Measurements from ENCODE around the genes HSH2D and MED26.

GRCh38 chr19:16088514-16089367 lies 12.4 kb downstream of the TPM4 start:
- RRBS = 77% methylated on average over 5 of the region's 16 CpGs

DNA sequence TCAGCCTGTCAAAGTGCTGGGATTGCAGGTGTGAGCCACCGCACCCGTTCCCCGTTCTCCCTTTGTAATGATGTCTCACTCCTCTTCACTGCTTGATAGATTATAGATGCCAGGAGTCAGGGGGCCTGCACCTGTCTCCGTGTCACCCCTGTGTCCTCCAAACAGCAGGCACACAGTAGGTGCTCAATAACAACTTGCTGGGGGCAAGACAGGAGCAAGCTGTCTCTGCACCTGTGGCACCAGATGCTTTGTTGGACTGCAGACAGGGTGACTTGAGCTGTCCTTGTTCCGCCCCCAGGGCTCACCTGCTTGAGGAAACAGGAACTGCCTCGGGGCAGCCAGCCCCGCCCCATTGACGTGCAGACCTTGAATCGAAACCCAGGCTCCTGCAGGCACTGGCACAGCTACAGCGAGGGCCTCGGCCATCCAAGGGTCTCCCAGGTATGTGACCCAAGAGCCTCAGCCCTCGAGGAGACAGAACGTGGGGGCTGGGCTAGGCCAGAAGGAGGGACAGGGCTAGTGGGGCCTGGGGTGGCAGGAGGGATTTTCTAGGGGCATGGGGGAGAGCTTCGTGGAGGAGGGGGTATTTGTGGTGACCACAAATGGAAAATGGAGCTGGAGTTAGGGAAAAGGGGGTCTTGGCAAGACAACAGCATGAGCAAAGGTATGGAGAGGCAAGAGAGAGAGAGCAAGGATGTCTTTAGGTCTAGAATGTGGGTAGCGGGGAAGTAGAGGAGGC lies at the start of gene HSH2D:
HSH2D (plus strand) TSS at position 352 of the 739 bp plus-strand sequence.
- RRBS = no CpG with 5 or more reads among the region's 15 CpGs

DNA sequence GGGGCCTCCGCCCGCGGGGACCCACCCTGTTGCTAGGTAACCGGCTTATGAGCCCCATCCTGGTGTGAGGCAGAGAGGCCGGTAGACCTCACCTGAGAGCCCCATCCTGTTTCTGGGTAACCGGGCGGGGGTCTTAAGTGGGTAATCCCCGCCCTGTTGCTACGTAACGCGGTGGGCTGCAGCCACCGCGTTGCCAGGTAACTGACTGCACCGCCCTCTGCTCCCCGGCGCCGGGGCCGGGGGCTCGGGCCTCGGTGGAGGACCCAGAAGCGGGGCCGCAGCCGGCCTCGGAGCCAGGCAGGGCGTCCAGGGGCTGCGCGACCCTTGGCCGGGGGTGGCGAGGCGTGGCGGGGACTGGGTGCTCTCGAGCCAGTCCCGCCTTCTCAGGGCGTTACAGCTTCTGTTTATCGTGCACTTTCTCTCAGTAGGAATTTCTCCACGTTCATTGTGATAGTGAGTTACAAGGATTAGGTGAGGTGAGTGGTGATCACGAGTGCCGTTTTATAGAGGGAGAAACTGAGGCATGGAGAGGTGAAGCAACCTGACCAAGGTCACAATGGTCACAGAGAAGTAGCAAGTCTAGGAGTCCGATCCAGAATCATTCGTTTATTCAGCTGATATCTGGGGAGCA lies 516 bp downstream of the AP1M1 start:
- RRBS = 3% methylated on average over 20 of the region's 40 CpGs

- RRBS = no CpG with 5 or more reads among the region's 17 CpGs
These were observed 49.7 kb downstream of the AP1M1 start for GRCh38 chr19:16247184-16248062.

DNA sequence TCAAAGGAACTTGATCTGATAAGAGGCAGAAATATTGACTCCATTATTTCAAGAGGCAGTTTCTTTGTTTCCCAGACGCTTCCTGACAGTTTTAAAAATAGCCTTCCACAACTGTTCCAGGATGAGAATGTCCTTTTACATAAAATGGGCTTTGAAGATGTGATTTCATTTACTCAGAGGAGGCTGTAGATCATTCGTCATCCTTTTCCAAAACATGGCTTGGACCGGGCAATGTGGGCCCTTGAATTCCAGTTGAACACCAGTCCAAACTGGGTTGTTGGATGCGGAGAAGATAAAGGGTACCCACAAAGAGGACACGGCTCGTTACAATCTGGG lies 23.2 kb downstream of the KLF2 start:
- RRBS = no CpG with 5 or more reads among the region's 6 CpGs

DNA sequence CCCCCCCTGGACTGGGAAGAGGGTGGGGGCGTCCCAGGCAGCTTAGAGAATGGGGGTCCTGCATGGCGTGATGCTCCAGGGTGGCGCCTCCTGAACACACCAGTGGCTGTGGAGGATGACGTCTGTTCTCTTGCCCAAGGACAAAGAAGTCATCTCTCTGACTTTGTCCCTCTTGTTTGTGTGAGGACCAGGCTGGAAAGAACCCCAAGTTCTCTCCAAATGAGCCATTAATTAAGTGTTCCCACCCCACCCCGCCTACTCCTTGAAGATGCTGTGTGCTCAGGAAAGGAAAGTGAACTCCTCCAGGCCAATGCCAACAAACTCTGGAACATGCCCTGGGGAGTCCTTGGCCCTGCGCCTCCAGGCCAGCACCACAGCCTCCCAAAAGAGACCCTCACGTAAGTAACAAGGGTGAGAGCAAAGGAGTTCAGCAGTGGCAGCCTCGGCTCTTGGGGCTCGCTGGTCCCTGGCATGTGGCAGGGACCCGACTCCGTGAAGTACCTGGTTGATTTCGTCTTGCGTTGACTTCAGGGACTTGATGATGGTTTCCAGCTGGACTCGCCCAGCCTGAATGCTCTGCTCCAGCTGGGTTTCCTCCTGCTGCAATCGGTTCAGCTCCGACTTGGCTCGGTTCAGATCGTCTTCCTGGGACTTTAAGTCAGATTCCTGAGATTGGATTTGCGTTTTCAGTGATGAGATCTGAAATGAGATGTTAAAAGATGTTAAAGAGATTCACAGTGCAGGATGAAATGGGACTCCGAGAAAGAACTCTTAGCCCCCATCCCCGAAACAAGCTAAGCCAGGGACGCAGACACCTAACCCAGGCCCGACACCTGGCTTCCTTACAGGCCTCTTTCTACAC lies 68.3 kb downstream of the EPS15L1 start:
- RRBS = no CpG with 5 or more reads among the region's 23 CpGs

- RRBS = no CpG with 5 or more reads among the region's 5 CpGs
These were observed 24.8 kb downstream of the EPS15L1 start for GRCh38 chr19:16446915-16447432.

DNA sequence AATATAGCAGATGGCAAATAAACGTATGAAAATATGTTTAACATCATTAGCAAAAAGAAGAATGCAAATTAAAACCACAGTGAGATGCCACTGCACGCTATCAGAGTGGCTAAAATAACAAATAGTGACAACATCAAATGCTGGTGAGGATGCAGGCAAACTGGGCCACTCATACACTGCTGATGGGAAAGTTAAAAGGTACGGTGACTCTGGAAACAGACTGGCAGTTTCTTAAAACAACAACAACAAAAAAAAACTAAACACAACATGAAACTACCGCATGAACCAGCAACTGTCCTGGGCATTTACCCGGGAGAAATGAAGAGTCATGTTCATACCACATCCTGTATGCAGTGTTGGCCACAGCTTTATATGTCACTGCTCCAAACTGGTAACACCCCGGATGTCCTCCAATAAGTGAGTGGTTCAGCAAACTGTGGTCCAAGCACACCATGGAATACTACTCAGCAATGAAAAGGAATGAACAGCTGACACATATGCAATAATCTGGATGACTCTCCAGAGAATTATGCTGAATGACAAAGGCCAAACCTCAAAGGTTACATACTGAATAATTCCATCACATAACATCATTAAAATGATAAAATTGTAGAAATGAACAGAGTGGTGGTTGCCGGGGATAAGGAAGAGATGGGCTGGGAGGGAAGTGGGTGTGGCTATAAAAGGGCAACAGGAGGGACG lies 22.3 kb downstream of the EPS15L1 start:
- RRBS = 12% methylated on average over 2 of the region's 8 CpGs

- RRBS = no CpG with 5 or more reads among the region's 17 CpGs
These were observed 21.0 kb downstream of the C19orf44 start for GRCh38 chr19:16516978-16517831.

GRCh38 chr19:16541435-16542358 lies 540 bp downstream of the CHERP start:
- RRBS = 3% methylated on average over 28 of the region's 66 CpGs

- RRBS = no CpG with 5 or more reads among the region's 9 CpGs
These were observed 4.3 kb downstream of the SLC35E1 start for GRCh38 chr19:16568018-16568265.

- RRBS = no CpG with 5 or more reads among the region's 9 CpGs
These were observed 9.9 kb upstream of the SLC35E1 start for GRCh38 chr19:16581988-16582680.

GRCh38 chr19:16627615-16628320 lies at the start of gene MED26:
MED26 (minus strand) TSS chr19:16628204.
- RRBS = 4% methylated on average over 43 of the region's 88 CpGs

GRCh38 chr19:16660206-16660743 lies 331 bp upstream of the SMIM7 start:
- RRBS = no CpG with 5 or more reads among the region's 30 CpGs

DNA sequence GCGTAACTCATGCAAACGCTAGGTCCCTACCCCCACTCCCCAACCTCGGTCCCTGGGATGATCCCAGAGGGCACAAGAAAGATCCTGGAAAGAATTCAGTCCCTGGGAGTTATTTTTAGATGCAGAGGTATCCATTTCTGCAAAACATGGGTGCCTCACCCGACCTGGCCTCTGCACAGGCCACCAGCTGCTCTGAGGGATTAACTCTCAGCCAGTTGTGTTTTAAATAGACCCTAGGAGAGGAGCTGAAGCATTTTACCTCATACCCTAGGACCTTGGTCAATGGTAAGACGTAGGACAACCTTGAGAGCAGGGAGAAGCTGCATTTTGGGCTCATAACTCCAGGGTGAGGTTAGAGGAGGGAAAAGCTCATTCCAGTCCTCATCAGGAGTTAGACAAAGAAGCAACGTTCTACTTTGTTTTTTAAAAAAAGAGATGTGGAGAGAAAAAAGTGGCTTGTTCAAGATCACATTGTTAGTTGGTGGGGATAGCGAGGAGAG lies 10.9 kb downstream of the TMEM38A start:
- RRBS = no CpG with 5 or more reads among the region's 7 CpGs

DNA sequence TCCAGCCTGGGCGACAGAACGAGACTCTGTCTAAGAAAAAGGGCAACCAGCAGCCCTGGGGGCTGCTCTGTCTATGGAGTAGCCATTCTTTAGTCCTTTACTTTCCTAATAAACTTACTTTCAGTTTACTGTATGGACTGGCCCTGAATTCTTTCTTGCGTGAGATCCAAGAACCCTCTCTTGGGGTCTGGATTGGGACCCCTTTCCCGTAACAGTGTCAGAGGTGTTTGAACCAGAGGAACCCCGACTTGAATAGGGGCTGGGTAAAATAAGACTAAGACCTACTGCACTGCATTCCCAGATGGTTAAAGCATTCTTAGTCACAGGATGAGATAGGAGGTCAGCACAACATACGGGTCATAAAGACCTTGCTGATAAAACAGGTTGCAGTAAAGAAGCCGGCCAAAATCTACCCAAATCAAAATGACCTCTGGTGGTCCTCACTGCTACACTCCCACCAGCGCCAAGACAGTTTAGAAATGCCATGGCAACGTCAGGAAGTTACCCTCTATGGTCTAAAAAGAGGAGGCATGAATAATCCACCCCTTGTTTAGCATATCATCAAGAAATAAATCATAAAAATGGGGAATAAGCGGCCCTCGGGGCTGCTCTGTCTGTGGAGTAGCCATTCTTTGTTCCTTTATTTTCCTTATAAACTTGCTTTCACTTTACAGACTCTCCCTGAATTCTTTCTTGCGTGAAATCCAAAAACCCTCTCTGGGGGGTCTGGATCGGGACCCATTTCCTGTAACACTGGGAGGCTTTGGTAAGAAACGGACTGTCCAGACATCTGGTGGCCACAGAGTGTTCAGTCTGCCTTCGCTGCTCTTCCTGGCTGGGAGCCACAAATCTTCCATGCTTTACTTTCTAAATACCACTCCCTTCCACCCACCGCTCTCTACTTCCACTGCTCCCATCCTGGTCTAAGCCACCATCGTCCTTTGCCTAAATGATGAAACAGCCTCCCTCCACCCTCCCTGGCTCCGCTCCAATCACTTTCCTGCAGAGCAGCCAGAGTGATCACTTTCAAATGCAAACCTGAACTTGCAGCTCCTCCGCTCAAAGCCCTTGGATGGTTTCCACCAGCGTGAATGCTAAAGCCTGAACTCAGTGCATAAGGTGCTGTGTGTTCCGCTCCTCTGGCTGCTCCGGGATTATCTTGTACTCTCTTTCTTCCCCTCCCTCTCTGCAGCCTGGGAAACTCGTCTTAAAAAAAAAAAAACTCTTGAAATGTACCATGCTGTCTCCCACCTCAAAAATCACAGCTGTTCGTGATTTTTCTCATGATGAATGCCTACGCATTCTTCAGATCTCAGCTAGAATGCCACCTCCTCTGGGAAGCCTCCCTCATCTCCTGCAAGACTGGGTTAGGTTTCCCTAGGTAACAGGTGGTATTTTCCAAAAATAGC lies 4.2 kb upstream of the SIN3B start:
- RRBS = no CpG with 5 or more reads among the region's 25 CpGs

GRCh38 chr19:16833986-16834441 lies 4.8 kb downstream of the SIN3B start:
- RRBS = no CpG with 5 or more reads among the region's 10 CpGs

GRCh38 chr19:16836331-16836958 lies 7.2 kb downstream of the SIN3B start:
- RRBS = no CpG with 5 or more reads among the region's 14 CpGs

DNA sequence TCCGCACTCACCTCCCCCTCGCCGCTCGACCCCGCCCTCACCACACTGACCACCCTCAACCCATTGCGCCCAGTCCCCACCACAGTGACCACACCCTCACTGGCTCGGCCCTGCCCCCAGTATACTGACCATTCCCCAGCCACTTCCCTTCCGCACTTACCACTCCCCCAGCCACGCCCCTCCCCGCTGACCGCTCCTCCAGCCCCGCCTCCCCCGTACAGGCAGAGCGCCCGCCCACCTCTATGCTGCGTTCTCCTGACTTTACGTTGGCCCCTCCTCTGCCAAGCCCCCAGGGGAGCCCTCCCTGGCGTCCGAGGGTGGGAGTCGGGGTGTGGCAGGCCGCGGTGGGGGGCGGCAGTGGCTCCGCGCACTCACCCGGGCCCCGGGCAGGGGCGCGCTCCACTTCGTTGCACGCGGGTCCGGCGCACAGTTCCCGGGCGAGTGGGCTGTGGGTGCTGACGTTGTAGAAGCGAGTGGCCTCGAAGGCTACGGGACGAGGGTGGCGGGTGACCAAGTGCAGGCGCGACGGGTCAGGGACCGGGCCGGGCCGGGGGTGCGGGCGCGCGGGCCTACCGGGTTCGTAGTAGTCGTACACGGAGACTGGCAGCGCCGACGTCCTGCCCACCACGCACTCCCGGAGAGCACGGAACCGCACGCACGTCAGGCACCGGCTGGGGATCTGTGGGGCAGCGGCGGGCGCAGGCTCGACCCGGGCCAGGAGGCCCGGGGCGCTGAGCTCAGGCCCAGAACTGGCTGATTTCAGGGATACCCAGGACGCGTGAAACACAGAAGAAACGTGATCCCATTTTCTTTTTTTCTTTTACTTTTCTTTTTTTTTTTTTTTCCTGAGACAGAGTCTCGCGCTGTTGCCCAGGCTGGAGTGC lies 8.8 kb downstream of the F2RL3 start:
- RRBS = 3% methylated on average over 29 of the region's 78 CpGs

- RRBS = no CpG with 5 or more reads among the region's 16 CpGs
These were observed 15.1 kb downstream of the MYO9B start for GRCh38 chr19:17090476-17091286.

Data from epidermal melanocyte (primary cell).